Pericardium (tissue), 1 donor: ENCODE results near the genes BEND4, SHISA3, ZAR1 and SPATA18.

DNA sequence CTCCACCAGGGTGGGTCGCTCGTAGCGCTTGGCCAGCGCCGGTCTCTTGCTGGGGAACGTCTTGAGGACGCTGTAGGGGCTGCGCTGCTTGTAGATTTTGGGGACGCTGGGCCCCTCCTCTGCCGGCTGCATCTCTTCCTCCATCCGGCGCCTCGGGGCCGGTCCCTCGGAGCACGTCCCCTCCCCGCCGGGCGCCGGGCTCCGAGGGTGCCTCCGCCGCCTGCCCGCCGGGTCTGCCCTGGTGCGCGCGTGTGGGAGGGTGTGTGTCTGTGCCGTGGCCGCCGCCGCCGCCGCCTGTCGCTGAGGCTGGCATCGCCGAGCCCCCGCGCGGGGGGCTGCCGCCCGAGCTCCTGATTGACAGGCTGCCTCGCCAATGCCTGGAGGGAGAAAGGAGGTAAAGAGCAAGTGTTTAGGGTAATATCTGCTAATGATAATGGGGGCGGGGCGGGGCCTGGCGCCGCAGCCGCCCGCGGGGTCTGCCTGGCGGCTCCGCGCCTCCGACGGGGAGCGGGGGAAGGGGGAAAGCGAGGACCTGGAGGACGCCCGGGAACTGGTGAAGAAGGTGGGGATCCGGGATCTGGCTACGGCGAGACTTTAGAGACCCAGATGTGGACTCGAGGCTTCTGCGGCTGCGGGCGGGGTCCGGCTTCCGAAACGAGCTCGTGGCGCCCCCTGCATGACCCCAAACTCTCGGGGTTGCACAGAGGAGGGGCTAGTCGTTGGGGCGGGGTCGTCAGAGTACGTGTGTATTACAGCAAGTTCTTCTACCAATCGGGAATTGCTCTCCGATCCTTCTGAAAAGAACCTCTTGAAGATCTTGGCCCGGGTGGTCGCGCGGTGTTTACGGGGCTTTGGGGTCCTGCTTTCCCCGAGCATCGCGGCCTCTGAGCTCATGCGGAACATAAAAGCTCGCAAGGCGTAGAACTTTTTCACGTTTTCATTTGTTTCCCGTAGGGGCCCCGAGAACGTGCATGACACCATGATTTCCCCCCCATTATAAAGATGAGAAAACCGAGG is at the start of gene BEND4:
TSS of gene BEND4 (minus strand) at position 656 of the 1,017 bp plus-strand sequence.
- RRBS: 9% methylated on average over 16 of the region's 94 CpGs

GRCh38 chr4:42396899-42397796 is at the start of gene SHISA3:
TSS of gene SHISA3 (plus strand) at chr4:42397488.
- RRBS: 2% methylated on average over 32 of the region's 69 CpGs

- RRBS: no CpG with 5 or more reads among the region's 2 CpGs
Observed at GRCh38 chr4:45324757-45325154, 598.4 kb upstream of the GNPDA2 start.

- RRBS: no CpG with 5 or more reads among the region's 7 CpGs
Observed at GRCh38 chr4:47705333-47705934, 132.4 kb downstream of the CORIN start.

DNA sequence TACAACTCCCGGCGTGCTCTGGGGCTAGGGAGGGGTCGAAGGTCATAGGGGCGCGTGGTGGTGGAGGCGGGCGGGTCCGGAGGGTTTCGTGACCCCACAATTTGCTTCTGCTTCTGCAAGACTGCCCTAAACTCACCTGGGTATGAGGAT is 267 bp upstream of the NFXL1 start:
- RRBS: 1% methylated on average over 8 of the region's 9 CpGs

- RRBS: no CpG with 5 or more reads among the region's 3 CpGs
Observed at GRCh38 chr4:48012628-48013225, 3.8 kb downstream of the CNGA1 start.

DNA sequence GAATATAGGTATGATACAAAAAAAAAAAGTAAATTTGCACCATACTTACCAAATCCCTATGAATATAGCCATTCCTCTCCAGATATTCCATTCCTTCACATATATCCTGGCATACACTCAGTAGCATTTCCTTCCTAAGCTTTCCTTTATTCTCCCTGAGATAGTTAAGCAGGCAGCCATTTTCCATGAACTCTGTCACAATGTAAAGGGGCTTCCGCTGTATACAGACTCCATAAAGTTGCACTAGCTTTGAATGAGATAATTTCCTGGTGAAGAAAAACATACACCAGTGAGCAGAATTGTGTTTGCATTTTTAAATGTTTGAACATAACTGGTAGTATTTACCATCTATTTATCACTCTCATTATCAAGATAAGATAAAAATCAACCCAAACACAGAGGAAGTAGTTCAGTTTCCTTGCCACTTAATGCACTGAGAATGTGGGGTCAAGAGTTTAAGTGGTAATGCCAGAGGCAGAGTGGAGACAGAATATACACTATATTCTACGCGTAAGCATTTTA is 54.1 kb downstream of the TXK start:
- RRBS: no CpG with 5 or more reads among the region's 3 CpGs

DNA sequence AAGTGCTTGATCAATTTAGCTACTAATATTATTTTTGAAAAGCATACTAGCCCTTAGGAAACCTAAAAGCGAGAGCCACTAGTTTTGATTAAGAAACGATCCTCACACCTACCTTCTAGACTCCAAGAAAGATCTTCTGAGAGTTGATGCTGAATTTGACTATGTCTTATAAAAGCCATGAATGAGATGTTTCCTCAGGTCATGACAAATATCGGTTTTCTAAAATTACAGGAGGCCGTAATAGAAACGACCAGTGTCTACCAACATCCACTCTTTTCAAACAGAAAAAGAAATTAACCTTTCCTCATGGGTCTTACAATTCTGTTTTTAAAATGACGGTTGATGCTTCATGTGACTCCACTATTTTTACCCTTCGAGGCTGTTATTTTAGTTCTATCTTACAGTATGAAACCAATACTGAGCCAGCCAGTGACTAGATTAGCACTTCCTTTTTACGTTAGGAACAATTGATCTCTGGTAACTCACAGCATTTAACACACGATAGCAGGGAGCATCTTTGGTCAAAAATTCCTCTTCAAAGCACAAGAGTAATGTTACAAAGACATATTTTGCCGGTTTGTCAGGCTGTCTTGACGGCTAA is 62.6 kb upstream of the TXK start:
- RRBS: no CpG with 5 or more reads among the region's 11 CpGs

DNA sequence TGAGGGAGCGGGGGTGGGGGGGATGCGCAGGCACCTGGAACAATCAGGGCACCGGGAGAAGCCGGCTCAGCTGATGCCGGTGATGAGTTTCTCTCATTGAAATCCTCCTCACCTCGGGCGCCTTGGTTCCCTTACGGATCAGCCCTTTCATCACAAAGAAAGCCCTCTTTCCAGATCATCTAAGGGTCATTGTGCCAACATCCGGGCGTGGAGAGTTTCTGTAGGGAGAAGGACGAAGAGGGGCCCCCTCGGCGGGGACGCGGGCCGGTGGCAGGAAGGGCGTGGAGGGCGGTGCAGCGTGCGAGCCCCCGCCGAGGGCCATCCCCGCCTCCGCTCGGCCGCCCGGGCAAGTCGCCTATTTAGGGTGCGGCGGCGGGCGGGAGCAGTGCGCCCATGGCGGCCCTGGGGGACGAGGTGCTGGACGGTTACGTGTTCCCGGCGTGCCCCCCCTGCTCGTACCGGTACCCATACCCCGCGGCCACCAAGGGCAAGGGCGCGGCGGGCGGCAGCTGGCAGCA is at the start of gene ZAR1:
TSS of gene ZAR1 (plus strand) at position 354 of the 518 bp plus-strand sequence.
- RRBS: 6% methylated on average over 30 of the region's 47 CpGs

DNA sequence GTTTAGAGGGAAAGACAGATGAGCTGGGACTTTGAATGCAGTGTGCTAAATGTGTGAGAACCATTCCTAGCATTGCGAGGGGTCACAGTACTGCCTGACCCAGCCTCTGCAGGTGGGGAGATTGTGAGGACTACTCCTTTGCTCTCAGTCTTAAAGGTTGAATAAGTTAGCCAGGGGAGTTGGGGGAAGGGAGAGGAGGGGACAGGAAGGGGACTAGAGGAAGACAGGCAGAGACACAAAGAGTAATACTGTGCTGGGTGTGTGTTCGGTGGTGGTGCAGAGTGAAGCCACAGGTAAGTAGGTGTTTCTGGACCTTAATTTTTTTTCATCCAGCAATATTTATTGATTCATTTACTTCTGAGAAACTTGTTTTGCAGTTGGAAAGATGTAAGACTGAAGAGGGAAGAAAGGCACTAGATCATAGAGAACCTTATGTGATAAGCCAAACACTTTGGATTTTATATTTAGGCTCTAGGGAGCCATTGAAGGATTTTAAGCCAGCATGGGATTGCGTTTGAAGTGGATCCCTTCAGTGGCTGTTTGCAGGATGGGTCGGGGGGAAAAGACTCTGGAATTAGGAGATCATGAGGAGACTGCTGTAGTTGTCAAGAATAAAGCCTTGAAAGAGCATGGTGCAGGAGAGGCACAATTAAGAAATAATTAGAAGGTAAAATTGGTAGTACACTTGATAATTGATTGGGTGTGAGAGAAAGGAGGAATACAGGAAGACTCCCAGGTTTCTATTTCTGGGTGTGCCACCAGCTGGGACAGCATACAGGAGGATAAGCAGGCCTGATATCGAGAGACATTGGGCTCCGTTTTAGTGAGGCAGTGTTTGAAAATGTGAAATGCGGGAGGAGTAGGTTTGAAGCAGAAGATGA is 42.0 kb downstream of the DCUN1D4 start:
- RRBS: no CpG with 5 or more reads among the region's 7 CpGs

- RRBS: no CpG with 5 or more reads among the region's 1 CpG
Observed at GRCh38 chr4:51895910-51896118, 52.9 kb downstream of the DCUN1D4 start.

- RRBS: 2% methylated on average over 5 of the region's 87 CpGs
Observed at GRCh38 chr4:52050996-52052301, at the start of gene SPATA18. TSS of gene SPATA18 (plus strand) at chr4:52051304.

DNA sequence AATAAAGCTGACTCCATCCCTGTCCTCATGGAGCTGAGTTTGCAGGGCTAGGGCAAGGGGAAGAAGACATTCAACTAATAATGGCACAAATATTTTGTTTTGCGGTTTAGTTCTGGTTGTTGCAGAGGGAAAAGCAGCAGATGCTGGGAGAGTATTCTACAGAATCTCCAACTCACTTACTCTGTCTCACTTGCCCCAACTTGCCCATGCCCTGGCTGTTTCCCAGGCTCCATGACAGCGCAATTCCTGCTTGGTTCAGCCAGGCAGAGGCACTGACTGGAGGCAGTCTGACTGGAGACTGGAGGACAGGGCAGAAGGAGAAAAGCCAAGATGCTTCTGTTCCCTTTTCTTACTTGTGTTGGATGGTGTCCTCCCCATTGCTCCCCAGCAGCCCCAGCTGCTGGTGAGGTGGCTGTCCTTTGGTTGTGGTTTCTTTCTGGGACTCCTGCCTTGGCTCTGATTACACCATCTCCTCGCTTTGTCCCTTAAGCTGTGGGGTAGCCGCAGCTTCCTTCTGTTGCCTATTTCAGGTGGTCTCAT is 24.4 kb upstream of the RASL11B start:
- RRBS: no CpG with 5 or more reads among the region's 4 CpGs

GRCh38 chr4:52899650-52900195 is 37.6 kb downstream of the RASL11B start:
- RRBS: no CpG with 5 or more reads among the region's 14 CpGs

- RRBS: no CpG with 5 or more reads among the region's 2 CpGs
Observed at GRCh38 chr4:52989781-52990156, 127.7 kb downstream of the RASL11B start.

DNA sequence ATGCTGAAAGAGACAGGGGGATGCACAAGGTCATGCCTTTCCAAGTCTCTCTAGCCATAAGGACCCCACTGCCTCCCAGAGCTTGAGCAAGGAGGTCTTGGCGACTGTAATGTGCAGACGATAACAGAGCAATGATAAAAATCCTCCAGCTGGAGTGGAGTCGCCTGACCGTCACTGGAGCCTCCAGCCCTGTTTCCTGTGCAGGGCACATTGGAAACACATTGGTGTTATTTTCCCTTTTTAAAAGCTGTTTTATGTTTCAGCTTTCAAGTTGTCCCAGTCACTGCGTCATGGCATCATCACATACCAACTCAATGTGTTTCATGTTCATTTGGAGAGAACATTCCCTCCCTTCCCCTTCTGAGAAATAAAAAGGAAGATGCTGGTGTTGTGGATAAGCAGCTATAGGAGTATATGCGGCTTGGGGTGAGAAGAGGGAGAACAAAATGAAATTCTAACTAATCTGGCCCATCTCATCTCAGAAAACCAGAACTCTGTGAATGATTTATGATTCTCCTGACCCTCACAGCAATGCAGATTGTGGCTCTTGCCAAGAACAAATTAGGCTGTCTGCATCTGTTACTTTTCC is 134.2 kb downstream of the RASL11B start:
- RRBS: no CpG with 5 or more reads among the region's 6 CpGs

GRCh38 chr4:53094671-53095731 is 232.9 kb downstream of the RASL11B start:
- RRBS: no CpG with 5 or more reads among the region's 4 CpGs

GRCh38 chr4:53378751-53379299 is 1.4 kb downstream of the FIP1L1 start:
- RRBS: no CpG with 5 or more reads among the region's 2 CpGs

DNA sequence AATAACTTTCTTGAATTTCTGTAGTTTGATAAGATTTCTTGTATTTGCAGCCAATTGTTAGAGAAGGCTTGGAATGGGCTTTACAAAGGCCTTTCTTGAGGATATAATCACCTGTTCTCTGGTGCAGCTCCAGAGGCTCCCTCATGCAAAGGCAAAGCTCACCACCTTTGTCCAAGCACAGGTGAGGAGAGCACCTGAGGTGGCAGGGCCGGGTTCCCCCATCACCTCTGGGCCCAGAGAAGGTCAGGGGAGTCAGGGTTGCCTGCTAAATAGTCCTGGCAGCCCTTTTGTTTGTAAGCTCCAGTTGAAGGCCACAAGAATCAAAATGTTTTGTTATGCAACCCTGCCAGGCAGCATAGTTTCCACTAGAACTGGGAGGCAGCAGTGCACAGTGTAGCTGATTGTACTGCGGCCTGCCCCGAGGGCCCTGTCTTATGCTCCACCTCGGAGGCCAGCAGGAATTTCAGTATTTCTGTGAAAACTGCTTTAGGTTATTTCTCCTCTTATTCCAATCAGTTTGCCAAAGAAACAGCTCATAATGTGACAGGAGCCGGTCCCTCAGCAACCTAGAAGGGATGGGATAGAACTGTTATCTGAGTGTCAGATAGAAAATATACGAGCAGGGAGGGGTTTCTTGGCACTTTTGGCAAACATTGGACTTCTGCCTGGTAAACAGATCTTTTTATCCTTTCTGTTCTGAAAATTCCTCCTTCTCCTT is 93.8 kb downstream of the LNX1 start:
- RRBS: no CpG with 5 or more reads among the region's 6 CpGs